Peritoneum (tissue), 1 donor: ENCODE measurements around the genes WIPF1 and CHRNA1.

DNA sequence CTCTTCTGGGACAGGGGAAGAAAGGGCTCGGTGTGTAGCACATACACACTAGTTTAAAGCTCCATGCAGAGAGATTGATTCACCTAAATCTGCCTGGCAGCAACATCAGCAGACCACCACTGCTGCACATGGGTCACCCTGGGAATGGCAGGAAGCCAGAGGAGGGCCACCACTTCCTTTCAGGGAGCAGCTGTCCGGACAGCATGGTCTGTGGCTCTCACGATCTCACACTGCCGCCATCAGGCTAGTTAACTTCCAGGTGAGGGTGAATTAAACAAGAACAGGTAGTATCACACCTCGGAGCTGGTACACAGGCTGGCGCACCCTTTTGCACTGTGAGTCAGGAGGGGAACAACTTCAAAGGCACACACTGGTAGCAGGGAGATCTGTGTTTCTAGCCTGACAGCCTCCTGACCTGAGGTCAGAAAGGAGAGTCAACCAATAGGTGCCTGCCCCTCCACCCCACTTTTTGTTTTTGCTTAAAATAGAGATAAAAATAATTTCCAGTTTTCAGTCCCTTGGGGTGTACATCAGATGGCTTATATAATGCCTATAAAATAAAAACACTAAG, 108.5 kb downstream of the CDCA7 start:
- PRO-cap: no peak

GRCh38 chr2:173854889-173855311, 110.3 kb downstream of the SP3 start:
- PRO-cap: no peak

DNA sequence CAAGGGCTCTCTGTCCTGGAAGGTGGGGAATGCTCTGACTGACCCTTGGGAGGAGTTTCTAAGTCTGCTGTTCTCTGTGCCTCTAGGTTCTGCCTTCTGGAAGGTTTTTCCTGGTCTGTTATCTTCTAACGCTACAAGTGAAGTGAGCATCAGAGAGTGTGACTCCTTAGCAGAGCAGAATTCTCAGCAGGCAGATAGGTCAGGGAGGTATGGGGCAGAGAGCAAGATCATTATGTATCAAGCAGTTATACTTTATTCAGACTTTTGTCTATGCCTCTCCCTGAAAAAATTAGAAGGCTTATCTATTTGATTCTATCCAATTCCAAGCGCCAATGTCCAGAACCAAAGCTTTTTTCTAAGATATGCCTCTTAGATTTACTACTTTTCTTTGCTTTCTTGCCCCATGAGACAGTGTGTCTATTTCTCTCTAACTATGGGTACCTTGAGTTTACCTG, 35.5 kb downstream of the SP3 start:
- PRO-cap: no peak

- PRO-cap: no peak
Measured at GRCh38 chr2:173935480-173936576, 29.3 kb downstream of the SP3 start.

DNA sequence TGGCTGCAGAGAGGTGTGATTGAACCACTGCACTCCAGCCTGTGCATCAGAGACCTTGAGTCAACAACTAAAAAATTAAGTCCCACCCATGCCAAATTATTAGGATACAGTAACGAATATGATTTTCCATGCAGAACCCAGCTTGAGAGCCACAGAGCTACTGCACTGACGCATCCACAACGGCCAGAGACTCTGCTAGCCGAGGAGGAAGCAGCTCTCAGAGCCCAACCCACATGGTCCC, 25.7 kb upstream of the SP3 start:
- PRO-cap: no peak

- PRO-cap: no peak
Measured at GRCh38 chr2:174025039-174025939, 60.1 kb upstream of the SP3 start.

DNA sequence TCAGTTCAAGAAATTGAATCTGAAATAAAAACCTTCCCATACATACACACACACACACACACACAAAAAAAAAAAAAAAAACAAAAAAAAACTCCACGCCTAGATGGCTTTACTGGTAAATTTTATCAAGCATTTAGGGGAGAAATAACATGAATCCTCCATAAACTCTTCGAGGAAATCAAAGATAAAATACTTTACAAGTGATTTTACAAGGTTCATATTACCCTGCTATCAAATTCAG, 74.4 kb downstream of the OLA1 start:
- PRO-cap: no peak

DNA sequence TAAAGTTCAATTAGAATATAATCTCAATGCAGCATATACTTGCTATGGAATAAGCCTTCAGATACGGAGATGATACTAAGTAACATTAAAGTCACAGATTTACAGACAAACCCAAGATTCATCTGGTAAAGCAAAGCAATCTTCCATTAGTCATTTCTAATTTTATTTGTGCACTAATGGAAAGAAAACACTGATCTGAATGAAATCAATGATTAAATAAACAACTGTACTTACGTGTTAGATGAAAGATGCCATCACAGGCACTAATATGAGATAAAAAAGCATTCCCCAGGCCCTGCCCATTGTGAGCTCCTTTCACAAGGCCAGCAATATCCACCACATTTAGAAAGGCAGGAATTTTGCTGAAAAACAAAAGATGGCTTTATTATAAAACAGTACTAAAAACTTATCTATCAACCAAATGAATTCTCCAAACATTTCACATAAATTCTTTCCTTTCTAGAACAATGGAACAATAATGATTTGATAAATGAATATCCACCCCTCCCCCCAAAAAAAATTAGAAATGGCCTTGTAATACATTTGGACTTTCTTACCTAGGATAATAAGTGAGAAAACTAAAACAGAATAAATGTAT, 25.4 kb downstream of the OLA1 start:
- PRO-cap: no peak

GRCh38 chr2:174373648-174374349, 21.7 kb downstream of the CIR1 start:
- PRO-cap: no peak

DNA sequence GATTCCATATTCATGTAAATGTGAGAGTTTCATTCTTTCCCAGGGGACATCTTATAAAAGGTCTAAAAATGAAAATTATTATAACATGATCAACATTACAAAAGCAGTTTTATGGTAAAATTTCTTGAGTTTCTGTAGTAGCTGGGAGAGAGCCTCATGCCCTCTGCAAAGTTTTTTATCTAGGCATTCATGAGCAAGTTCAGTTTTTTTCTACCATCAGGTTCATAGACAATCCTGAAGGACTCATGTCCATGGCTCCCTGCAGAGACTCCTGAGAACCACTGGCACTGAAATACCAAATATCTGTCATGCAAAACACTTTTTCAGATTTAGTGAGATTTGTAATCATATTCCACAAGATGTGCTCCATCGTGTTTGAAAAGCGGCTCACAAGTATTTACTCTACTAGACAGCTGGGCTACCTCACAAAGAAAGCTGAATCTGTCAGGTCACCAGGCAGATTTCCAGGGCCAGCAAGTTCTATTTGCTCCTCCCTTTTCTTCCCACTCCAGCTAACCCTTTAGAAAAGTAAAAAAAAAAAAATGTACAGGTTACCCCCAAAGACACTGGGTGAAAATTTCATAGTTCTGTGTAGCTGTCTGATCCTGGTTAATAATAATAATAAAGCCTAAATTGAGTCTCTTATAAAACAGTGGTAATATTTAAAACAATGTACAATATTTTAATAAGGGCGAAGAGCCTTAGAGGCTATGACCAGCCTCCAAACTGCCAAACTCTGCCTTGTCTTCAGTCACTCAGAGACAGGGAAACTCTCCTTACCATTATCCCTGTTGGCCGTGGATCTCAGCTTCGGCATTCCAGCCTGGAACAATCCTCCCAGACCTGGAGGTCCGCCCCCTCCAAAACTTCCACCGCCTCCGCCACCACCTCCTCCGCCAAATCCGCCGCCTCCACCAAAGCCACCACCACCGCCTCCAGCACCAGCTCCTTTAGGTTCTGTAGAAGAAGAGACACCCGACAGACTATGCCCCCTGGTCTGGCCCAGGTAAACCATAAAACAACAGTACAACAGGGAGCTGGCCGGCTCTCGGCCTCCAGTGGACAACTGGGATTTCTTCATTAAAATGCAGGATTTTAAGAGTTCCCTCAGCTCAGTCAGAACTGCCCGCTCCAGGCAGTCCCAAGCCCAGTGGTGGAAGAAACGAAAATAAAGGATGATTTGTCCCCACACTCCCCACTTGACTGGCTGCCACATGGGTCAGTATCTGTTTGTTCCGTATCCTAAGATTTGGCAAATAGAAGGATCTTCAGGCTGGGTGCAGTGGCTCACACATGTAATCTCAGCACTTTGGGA, 22.7 kb downstream of the WIPF1 start:
- PRO-cap: no peak

- PRO-cap: no peak
Measured at GRCh38 chr2:174597507-174598100, at the start of gene WIPF1. Gene WIPF1 (minus strand): TSS chr2:174597804.

DNA sequence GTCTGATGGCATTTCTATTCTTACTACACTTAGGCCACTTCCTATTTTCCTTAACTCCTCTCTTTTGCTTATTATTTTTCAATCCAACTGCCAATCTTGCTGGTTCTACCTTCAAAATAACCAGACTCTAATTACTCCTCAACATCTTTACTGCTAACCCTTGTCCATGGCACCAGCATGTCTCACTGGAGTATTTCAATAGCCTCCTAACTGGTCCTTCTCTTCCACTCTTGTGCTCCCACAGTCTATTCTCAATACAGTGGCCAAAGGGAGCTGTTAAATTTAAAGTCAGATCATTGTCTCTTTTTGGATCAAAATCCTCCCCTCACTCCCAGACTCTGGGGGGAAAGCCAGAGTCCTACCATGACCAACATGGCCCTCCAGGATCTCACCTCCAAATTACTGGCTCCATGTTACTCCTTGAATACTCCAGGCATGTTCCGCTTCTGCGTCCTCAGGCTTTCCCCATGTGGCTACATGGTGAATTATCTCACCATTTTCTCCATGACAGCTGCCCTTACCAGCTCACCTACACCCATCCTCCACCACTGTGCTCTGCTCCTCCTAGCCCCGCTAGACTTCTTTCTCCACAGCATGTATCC, 29.1 kb upstream of the WIPF1 start:
- PRO-cap: no peak

GRCh38 chr2:174682480-174683461, 81.5 kb downstream of the CHRNA1 start:
- PRO-cap: bidirectional peak, plus-strand start at chr2:174683071, minus-strand start at chr2:174683035

DNA sequence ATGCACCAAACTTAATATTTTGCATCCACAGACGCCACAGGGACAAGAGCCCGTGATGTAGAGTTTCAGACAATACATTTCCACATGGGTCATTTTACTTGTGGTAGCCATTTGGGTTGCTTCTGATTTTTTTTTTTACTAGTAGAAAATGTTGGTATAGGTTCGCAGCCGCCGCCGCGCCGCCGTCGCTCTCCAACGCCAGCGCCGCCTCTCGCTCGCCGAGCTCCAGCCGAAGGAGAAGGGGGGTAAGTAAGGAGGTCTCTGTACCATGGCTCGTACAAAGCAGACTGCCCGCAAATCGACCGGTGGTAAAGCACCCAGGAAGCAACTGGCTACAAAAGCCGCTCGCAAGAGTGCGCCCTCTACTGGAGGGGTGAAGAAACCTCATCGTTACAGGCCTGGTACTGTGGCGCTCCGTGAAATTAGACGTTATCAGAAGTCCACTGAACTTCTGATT, 44.6 kb downstream of the CHRNA1 start:
- PRO-cap: no peak

DNA sequence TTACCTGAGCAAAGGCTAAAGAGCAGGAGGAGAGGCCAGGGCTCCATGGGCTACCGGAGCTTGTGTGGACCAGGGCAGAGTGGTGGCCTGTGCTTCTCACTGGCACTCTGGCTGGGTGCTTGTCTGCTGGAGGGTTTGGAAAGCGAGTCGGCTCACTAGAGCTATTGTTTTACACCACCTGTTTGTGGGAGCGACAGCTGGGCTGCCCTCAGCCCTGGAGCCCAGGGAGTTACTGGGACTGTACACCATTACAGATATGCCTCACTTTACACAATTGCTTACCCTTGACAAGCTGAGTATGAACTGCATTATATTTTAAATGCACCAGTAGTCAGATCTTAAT, at the start of gene CHRNA1:
TSS of gene CHRNA1 (minus strand) at position 125 of the 343 bp plus-strand sequence.
- PRO-cap: no peak

- PRO-cap: no peak
Measured at GRCh38 chr2:174827353-174828377, 63.4 kb upstream of the CHRNA1 start.

DNA sequence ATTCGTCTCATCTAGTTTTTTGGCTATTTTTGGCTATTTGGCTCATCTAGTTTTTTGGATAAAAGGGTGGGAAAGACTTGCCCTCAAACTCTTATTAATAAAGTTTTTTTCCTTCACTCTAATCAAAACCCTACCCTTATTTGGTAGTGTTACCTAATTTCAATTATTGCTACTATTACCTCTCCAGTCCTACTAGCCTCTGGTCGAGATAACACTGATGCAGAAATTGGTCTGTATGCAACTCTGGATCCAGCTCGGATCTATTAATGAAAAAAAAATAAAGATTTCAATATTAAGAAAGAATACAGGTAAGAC, 1.6 kb downstream of the ATP5MC3 start:
- PRO-cap: no peak

- PRO-cap: no peak
Measured at GRCh38 chr2:176002591-176003177, 617 bp upstream of the LNPK start.

DNA sequence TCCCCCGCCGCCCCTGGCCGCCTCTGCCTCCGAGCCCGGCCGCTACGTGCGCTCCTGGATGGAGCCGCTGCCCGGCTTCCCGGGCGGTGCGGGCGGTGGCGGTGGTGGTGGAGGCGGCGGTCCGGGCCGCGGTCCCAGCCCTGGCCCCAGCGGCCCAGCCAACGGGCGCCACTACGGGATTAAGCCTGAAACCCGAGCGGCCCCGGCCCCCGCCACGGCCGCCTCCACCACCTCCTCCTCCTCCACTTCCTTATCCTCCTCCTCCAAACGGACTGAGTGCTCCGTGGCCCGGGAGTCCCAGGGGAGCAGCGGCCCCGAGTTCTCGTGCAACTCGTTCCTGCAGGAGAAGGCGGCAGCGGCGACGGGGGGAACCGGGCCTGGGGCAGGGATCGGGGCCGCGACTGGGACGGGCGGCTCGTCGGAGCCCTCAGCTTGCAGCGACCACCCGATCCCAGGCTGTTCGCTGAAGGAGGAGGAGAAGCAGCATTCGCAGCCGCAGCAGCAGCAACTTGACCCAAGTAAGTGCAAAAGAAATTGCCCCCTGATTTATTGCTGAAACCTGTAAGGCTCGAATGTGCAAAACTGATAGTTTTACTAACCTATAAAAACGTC, 655 bp downstream of the HOXD9 start:
- PRO-cap: no peak

- PRO-cap: no peak
Measured at GRCh38 chr2:176123680-176124350, 1.3 kb downstream of the HOXD9 start.